Skeletal muscle satellite cell (primary cell): Measurements from ENCODE around the genes CLEC9A, STYK1 and TAS2R14.

DNA sequence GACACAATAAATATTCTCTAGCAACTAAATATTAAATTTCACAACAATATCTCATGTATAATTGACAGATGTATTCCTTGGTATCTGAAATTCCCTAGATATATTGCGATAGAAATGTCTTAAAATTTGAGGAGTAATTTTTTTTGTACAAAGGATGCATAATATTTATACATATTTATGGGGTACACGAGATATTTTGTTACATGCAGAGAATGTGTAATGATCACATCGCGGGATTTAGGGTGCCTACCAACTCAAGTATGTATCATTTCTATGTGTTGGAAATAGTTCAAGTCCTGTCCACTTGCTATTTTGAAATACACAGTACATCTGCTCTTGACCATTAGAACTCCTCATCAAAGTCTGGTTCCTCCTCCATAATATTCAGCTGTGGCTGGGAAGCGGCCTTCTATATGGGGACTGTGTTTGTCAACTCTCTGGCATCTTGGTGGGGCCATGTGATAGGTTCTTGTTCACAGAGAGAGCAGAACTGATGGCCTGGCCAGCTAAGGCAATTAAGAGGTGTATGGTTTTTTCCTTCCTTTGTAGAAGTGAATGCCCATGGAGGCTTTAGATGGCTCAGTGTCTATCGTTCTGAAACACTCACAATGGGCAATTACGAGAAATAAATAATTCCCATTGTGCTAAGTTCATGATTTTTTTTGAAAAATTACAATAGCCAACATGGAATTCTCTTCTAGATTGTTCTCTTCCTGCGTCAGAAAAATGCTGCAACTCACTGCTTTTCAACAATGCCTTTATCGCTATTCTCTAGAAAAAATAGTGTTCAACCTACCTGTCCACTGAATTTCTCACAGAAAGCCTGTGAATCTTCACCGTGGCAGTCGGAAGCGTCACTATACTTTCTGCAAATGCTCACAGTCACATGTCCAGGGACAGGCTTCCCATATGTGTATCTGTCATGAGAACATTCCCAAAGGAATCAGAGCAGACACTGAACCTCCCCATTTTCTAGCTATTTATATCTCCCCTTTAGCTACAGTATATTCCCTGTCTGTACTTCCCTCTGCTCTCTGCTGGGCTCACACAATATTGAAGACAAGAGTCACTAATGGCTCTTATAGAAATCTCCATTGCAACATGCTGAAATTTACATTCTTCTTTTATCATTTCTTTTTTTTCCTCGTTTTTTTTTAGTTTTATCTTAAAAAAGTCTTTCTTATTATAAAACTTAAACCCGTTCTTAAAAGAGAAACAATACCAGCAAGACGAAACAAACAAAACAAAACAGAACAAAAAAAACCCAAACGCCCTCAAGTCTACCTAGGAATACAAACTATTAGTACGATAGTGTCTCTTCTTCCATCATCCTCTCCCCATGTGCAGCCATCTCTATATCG is 8.5 kb downstream of the A2M start:
- CAGE, long polyA plus RNA = no peak

DNA sequence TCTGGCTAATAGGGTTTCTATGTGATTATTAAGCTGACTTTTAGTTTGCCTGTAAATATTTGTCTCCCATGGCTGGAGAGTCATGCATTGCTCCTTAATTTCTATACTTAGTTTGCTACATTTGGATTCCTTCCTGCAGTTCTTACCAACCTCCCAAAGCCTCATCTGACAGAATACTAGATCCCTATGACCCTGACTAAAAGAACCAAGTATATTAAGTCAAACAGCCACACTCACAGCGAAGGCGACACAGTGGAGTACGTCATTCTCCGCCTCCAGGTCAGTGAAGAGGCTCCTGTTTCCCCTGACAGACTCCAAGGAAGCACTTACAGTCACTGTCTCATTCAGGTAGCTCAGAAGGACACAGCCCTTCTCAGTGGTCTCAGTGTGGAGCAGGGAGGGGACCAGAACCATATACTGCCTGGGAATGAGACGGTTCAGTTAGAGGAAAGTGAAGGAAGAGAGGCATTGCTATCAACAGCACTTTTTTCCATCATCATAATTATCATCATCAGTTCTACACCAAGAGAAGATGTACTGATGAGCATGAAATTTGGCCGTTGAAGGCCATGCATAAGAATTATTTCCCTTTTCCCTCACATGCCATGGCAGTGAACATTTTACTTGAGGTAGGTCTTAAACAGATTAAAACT is 2.5 kb downstream of the A2M start:
- CAGE, long polyA plus RNA = no peak

- CAGE, long polyA plus RNA = no peak
Observed at GRCh38 chr12:9117909-9118979, 2.5 kb upstream of the A2M start.

DNA sequence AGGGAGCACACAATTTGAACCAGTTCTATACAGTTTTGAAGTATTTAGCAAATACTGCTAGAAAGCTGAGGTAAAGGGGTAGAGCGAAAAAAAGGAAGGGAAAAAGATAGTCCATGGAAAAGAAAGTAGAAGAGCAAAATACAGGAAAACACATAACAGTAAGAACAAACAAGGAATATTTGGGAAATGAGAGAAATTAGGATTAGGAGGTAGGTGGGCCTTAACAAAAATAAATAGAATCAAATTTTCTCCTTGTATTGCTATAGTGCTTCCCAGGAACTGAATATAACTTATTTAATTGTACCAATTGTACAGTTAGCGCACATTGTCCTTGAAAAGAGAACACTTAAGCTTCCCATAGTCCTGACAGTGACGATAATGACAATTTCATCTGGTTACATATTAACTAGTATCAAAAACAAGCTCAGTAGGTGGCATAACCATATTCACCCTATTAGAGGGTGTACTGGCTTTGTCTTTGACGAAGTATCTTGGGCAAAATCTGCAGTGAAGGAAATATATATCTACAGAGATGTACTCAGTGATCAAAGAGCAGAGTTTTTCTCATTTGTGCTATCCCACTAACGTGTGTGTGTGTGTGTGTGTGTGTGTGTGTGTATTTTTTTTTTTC is 4.7 kb upstream of the A2M start:
- CAGE, long polyA plus RNA = no peak

- CAGE, long polyA plus RNA = no peak
Observed at GRCh38 chr12:9366972-9367686, 158.9 kb upstream of the PZP start.

- CAGE, long polyA plus RNA = no peak
Observed at GRCh38 chr12:9643056-9643286, 26.5 kb upstream of the CLEC2D start.

DNA sequence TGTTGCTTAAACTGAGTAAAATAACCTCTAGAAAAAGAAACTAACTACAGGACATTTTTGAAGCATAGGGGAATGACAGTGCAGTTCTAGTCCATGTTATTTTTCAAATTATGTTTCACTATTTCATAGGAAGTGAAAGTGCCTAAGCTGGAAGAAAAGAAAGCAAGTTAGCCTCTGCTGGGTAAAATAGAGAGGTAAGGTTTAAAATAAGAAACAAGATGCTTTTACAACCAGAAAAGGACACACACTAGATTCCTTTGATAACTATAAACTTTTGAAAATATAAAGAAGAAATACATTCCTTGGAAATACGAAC is 28.9 kb downstream of the CD69 start:
- CAGE, long polyA plus RNA = no peak

DNA sequence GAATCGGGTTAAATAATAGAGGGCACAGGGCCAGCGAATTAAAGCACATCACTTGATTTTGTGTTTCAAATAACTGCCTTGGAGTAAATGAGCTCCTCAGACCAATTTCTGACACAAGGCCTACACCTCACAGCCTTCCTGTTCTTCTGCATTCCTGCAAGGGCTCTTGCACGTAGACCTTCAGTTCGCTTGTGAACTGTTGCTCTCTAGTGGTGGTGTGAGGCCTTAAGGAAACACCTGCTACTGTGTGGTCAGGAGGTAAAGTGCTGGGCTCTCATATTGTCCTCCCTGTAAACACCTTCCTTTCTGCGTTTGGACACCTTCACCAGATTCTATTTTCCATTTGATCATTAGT is 29.3 kb upstream of the KLRF1 start:
- CAGE, long polyA plus RNA = no peak

DNA sequence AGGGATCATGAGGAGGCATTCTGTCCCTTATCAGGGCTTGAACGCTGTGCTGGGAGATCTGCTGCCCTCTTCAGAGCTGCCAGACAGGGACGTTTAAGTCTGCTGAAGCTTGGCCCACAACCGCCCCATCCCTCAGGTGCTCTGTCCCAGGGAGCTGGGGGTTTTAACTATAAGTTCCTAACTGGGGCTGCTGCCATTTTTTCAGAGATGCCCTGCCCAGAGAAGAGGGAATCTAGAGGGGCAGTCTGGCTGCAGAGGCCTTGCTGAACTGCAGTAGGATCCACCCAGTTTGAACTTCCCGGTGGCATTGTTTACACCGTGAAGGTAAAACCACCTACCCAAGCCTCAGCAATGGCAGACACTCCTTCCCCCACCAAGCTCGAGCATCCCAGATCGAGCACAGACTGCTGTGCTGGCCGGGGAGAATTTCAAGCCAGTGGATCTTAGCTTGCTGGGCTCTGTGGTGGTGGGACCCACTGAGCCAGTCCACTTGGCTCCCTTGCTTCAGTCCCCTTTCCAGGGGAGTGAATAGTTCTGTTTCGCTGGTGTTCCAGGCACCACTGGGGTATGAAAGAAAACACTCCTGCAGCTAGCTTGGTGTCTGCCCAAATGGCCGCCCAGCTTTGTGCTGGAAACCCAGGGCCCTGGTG is 20.0 kb downstream of the CLEC2B start:
- CAGE, long polyA plus RNA = no peak

DNA sequence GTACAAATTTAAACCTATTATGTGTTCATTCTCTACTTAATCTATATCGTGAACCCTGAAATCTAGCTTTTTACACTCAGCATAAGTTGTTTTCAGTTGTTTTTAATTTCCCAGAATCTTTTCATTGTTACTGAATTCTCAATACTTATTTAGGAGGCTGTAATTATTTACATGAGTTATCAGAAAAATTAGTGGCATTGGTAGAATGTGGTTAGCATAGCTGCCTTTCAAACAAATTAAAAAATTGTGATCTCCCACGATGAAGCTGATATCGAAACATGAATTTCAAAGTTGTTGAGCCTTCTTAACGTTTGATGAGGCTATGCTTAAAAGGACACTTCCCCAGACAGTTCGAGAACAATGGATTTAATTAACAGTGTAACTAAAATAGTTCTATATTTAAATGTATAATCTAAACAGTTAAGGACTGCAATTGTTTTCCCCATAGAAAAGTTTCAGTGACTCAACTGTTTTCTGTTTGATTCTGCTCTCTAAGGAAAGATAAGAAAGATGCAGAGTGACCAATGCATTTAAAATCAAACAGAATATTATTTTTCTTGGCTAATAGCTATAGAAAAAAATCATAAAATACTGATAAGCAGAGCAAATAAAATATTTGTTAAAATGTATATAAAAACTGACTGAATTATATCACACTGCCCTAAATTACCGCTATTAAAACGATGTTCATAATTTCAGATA is 1.6 kb downstream of the CLEC2B start:
- CAGE, long polyA plus RNA = no peak

GRCh38 chr12:9911134-9911711 is 20.9 kb downstream of the CLEC2A start:
- CAGE, long polyA plus RNA = no peak

GRCh38 chr12:10030424-10030860 is at the start of gene CLEC9A:
Gene CLEC9A, plus strand, starts transcription at chr12:10030682.
- CAGE, long polyA plus RNA = no peak

DNA sequence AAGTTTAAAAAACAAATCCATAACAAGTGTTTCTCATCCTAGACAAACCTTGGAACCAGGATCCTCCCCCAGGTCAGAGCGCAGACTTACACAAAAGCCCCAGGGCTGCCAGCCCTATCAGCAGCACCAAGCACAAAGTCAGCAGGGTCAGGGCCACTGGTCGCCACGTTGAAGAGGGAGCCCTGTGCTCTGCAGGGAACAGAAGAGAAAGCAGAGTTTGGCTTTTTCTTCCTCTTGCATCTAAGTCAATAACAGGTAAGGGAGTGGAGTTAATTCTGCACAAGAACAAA is 9.8 kb downstream of the CLEC1A start:
- CAGE, long polyA plus RNA = no peak

DNA sequence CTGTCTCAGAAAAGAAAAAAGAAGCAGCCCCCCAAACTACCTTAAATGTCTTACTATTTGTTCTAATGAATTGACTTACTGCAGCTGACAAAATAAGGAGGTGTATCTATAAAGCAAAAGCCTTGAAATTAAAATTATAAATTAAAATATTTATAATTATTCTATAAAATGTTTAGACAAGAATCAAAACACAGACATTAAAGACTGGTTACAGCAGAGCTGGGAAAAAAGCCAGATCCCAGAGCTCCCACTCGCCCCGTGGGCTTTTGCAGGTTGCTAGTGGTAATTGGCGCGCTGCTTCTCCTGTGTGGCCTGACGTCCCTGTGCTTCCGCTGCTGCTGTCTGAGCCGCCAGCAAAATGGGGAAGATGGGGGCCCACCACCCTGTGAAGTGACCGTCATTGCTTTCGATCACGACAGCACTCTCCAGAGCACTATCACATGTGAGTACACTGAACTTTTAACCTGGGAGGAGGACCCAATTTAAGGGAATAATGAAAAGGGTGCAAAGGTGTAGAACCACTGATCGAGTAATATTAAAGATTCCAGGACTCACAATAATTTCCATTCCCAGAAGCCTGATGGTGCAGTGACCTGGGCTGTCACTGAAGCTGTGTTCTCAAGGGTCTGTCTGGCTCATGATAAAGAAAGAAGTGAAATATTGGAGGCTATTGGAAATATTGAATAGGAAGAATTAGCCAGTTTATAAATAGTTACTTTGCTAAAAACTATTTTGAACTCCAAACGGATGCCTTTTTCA is 7.5 kb downstream of the TMEM52B start:
- CAGE, long polyA plus RNA = no peak

- CAGE, long polyA plus RNA = no peak
Observed at GRCh38 chr12:10288824-10289455, 18.7 kb upstream of the KLRD1 start.

DNA sequence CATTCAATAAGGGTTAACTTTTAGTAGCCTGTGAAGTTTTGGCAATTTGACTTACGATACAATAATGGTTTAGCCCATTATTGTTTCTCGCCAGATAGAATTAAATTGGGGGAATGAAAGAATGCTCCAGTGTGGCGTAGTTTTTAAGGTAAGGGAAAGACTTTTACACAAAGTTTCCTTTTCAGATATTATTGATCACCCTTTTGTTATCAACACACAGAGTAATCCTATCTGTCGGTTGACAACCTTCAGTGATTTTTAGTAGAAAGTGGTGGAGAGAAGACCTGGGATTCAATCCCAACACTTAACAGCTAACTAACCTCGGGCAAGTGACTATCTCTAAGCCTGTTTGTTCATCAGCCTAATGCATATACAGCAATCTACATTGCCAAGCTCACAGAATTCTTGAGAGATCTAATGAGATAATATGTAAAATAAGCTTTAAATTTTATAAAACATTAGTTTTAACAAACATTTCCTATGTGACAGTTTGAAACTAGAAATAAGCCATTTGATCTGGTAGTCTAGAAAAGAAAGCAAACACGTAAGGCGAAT is 845 bp upstream of the MAGOHB start:
- CAGE, long polyA plus RNA = no peak

- CAGE, long polyA plus RNA = no peak
Observed at GRCh38 chr12:10661342-10661802, 12.5 kb downstream of the STYK1 start.

DNA sequence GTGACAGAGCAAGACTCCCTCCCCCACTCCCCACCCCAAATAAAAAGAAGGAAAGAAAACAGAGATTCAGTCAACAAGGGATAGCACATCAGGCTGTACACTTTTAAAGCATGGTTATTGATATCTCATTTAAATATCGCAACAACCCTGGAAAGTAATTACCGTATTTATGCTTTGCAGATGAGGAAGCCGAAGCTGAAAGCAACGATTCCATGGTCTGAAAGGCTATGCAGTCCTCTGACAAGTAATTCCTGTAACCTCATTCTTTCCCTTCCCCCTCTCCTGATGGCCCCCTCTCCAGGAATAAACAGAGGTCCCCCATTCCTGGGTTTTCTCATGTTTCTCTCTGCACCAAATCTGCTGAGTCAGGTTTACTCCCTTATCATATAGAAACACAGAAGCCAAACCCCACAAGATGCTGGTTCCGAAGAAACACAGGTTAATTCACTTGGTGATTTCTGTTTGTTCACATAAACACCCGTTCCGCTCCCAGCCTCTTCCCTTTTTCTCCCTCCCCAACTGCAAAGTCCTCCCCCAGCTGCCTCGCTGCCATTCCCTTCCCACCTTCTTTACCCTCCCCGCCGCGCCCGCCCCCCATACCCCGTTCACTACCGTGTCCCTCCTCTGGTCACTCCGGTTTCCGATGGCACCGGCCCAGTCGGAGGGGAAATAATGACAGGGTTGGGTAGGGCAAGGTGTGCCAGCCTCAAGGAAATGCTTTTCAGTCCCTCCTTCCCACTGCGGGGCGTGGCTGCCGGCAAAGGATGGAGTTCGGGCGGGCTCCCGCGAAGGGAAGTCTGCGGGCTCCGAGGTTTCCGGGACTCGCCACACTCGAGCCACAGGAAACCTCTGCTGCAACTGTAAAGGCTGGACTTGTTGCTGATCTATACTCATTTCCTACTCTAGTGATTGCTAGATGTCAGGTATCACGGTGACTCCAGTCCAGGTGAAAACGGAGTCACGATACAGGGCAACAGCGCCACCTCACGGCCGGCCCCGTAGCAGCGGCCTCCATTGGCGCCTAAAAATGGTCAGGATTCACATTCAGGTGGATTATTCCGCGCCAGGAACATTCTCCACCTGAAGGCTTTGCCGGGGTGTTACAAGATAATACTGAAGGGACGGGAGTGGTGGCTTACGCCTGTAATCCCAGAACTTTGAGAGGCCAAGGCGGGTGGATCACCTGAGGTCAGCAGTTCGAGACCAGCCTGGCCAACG is at the start of gene STYK1:
Gene STYK1 (minus strand): TSS at position 699 of the 1,218 bp plus-strand sequence.
- CAGE, long polyA plus RNA = no peak

GRCh38 chr12:10939010-10939585 is at the start of gene TAS2R14:
Gene TAS2R14, minus strand, starts transcription at chr12:10939263.
- CAGE, long polyA plus RNA = no peak

DNA sequence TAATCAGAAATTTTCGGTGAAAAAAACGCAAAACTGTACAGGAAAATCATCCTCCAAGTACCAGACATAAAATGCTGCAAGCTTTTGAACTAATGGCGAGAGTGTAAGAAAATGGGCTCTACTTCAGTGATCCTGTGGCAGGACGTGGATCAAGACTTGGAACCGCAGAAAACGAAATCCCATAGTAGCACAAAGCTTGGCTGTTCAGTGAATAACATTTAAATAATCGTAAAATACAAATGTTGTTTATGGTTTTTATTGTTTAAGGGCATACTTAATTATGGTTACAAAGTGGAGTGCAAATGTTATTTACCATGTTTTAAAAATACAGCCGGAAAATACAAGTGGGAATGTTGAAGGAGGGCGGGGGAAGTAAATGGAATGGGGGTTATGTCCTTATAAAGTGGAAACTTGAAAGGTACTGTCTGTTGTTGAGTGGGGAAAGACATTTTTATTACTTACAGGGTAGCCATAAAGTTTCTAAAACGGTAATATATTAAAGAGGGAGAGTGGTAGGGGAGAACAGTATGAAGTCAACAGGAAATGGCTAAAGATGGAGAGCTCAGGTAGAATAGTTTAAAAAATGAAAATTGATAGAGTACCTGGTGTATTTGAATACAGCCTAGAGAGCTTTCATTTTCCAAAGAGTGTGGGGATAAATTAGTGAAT is 1.2 kb downstream of the SMIM10L1 start:
- CAGE, long polyA plus RNA = no peak